PC-3 (cell line): ENCODE results near the genes ASB9 and SCML1.

- RAMPAGE, long total RNA = no peak
Measured at GRCh38 chrX:13013739-13014297, 30.6 kb downstream of the FAM9C start.

GRCh38 chrX:13028645-13029423 lies 15.6 kb downstream of the FAM9C start:
- RAMPAGE, long total RNA = no peak

GRCh38 chrX:13123986-13124265 lies 79.5 kb upstream of the FAM9C start:
- RAMPAGE, long total RNA = no peak

DNA sequence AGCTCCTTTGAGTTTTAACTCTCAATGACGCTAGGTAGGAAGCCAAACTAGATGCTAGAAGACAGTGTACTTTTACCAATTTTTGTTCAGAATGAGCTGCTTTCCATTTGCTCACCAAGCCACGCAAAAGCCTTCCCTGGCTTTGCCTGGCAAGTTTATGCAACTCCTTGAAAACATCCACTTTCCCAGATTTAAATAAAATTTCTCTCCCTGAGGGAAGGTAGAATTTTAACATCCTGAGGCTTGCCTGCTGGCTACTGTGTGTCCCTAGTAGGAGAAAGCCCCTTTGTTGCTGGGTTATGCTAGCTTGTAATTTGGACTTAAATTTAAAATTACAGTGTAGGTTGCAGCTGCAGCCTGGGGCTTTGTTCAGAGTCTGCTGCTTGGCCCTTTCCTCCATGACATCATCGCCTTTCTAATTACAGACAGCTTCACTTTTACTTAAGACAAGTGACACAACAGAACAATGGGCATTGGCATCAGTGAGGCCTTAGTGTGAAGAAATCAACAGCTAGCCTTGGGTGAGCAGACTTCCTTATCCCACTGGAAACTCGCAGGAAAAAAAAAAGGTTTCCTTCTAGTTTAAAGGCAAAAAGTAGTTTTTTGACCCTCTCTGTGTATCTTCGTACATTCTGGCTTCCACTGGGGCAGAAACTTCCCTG lies 122.9 kb upstream of the FAM9C start:
- RAMPAGE, long total RNA = no peak

DNA sequence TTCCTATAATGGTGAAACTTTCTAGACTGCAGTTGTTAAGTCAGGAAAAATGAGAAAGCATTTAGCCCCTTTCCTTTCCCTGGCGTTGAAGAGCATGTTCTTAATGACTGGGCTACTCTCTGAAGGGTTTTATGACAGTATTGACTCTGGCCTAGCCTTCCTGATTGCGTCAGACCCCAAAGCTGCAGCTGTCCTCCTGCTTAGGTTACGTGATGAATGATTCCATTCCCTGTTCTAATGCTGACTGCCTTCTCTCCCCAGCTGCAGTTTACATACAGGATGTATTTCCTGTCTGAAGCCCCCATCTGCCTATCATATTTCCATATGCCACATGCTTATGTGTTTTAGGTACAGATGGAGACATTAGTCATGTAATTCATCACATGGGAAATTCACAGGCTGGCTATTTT lies 105.8 kb upstream of the EGFL6 start:
- RAMPAGE, long total RNA = no peak

- RAMPAGE, long total RNA = no peak
Measured at GRCh38 chrX:13693113-13693693, 4.3 kb downstream of the RAB9A start.

DNA sequence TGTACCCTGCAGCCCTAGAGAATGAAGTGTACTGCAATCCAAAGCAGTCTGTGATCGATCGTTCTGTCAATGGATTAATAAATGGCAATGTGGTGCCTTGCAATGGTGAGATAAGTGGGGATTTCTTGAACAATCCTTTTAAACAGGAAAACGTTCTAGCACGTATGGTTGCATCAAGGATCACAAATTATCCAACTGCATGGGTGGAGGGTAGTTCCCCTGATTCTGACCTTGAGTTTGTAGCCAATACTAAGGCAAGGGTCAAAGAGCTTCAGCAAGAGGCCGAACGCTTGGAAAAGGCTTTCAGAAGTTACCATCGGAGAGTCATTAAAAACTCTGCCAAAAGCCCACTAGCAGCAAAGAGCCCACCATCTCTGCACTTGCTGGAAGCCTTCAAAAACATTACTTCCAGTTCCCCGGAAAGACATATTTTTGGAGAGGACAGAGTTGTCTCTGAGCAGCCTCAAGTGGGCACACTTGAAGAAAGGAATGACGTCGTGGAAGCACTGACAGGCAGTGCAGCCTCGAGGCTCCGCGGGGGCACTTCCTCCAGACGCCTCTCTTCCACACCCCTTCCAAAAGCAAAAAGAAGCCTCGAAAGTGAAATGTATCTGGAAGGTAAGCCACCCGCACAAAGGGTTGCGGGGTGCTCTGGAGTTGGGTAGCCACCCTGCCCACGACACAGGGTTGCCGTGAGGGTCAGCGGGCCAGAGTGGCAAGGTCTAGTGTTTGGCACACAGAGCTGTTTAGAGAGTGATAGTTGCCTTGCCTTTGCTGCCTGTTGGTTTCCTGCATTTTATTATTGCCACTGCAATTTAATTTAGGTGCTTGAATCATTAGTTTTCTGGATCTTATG lies 25.8 kb downstream of the OFD1 start:
- RAMPAGE, long total RNA = no peak

DNA sequence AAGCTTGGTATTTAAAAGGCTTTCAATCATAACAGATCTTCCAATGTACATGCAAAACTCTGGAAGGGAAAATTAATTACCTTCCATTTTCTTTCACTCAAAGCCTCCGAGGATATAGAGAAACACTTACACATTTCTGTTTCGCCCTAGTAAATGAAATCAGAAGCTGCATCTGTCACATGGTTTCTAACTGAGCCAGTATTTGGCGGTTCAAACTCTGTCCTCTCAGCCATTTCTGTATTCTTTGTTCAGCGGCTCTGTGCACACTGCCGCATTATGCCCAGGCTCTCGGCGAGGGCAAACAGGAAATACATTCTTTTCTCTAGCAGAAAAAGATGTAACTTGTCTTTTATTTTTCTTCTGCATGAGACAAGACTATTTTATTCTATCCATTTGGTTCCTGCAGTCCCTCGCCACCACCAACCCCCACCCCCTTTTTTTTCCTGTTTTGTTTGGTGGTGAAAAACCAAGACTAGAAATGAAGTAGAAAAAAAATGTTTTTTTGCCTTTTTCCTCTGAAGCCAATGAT lies 71.4 kb upstream of the GPM6B start:
- RAMPAGE, long total RNA = no peak

- RAMPAGE, long total RNA = no peak
Measured at GRCh38 chrX:15269563-15270501, at the start of gene ASB9. TSS of gene ASB9 (minus strand) at chrX:15270083.

- RAMPAGE, long total RNA = no peak
Measured at GRCh38 chrX:15297955-15298713, 17.3 kb downstream of the ASB11 start.

GRCh38 chrX:15492398-15493020 lies 624 bp downstream of the PIR start:
- RAMPAGE, long total RNA = no peak

- RAMPAGE, long total RNA = no peak
Measured at GRCh38 chrX:15694801-15695590, 30.4 kb upstream of the CLTRN start.

GRCh38 chrX:16123917-16124555 lies 671 bp downstream of the GRPR start:
- RAMPAGE, long total RNA = no peak

GRCh38 chrX:16654847-16655678 lies 5.1 kb downstream of the S100G start:
- RAMPAGE, long total RNA = no peak

DNA sequence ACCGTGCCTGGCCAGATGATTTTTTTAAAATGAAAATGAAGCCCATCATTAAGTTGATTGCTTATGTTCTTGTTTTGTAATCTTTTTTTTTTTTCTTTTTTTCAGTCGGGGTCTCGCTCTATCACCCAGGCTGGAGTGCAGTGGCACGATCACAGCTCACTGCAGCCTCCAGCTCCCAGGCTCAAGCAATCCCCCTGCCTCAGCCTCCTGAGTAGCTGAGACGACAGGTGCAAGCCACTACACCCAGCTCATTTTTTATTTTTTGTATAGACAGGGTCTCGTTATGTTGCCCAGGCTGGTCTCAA lies 3.3 kb upstream of the SYAP1 start:
- RAMPAGE, long total RNA = no peak

- RAMPAGE, long total RNA = no peak
Measured at GRCh38 chrX:16743949-16744358, 24.5 kb downstream of the SYAP1 start.

- RAMPAGE, long total RNA = no peak
Measured at GRCh38 chrX:17414252-17414862, 39.4 kb downstream of the NHS start.

GRCh38 chrX:17737390-17737971 lies at the start of gene SCML1:
TSS of gene SCML1 (plus strand) at chrX:17737493.
- RAMPAGE, long total RNA = start-site peak on the plus strand at chrX:17737444-17737498, 51 and 23 reads in 2 replicates

GRCh38 chrX:18151790-18151989 lies 69.0 kb downstream of the BEND2 start:
- RAMPAGE, long total RNA = no peak

- RAMPAGE, long total RNA = no peak
Measured at GRCh38 chrX:18702826-18703484, 4.5 kb upstream of the PPEF1 start.